Mesenchymal stem cell of adipose (primary cell): ENCODE data around the gene BLCAP.

DNA sequence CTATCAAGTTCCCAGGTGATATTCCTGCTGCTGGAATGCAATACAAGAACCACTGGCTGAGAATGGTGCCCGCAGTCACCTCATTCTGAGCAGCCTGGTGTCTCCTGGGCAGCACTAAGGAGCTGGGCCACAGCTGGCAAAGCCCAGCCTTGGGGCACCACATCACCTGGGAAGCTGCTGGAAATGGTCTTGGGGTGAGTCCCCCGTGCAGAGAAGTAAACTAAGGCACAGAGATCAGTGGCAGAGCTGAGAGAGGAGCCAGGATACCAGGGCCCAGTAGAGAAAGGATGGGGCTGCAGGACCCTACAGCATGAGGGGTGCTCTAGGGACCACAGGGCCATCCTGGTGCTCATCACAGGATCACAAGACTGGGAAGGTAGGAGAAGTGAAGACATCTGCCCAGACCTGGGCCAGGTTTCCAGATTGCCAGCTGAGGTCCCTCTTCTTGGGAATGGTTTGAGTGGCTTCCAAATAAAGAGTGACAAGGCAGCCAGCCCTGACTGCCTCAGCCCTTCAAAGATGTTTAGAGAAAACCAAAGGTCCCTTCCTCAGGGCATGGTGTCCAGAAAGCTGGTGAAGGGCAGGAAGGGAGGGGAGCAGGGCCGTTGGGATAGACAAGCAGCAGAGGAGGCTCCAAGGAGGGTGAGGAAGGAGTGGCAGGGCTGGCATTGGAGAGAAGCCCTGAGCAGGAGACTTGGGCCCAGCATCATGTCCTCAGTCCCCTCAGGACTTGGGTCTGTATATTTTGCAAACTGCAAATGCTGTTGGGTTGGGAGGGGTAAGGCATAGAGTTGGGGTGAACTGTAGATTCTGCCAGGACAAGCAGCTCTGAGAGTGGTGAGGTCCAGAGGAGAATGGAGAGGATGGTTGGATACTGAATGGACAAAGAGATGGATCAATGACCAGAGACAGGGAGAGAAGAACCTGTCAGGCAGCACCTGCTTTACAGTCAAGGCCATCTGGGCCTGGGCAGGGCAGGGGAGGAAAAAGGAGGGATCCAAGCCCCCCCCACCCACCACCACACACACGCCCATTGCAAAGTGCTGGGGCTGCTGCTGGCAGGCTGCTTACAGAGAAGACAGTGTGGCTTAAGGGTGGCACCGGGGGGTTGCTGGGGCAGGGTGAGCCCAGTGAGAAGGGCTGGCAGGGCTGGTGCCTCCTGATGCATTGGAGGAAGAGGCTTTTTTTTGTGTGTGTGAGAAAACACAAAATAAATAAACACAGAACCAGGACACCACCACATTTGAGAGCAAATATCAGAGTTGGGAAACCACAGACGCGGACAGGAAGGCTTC is 5.3 kb upstream of the DSN1 start:
- CAGE, long polyA plus RNA = no peak

DNA sequence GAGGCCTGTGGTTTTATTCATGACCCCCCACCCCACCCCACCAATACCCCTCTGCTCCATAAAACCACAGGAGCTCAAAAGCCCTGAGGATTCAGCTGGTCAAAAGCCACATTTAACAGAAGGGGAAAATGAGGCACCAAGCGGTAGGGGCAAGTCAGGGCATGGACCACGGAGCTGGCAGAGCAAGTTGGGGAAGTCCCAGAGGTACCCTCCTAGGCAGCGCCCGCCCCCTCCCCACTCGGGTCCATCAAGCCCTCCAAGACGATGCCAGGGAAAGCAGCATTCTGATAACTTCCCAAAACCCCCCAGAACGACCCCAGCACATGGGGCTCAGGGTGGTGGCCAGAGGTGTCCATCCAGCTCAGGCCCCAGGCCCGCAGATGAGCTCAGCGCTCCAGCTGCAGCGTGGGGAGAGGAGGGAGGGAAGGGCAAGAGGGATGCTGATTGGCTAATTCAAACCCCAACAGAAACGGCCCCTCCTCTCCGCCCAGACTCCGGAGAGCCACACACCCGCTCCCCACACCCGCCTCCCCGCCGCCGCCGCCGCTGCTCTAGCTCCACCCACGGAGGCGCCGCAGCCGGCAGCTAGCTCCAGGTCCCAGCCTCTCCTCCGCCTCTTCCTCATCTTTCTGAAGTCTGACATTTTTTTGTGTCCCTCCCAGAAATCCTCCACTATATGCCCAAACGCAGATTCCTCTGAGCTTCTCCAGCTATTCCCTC is 27.9 kb downstream of the SOGA1 start:
- CAGE, long polyA plus RNA = no peak

DNA sequence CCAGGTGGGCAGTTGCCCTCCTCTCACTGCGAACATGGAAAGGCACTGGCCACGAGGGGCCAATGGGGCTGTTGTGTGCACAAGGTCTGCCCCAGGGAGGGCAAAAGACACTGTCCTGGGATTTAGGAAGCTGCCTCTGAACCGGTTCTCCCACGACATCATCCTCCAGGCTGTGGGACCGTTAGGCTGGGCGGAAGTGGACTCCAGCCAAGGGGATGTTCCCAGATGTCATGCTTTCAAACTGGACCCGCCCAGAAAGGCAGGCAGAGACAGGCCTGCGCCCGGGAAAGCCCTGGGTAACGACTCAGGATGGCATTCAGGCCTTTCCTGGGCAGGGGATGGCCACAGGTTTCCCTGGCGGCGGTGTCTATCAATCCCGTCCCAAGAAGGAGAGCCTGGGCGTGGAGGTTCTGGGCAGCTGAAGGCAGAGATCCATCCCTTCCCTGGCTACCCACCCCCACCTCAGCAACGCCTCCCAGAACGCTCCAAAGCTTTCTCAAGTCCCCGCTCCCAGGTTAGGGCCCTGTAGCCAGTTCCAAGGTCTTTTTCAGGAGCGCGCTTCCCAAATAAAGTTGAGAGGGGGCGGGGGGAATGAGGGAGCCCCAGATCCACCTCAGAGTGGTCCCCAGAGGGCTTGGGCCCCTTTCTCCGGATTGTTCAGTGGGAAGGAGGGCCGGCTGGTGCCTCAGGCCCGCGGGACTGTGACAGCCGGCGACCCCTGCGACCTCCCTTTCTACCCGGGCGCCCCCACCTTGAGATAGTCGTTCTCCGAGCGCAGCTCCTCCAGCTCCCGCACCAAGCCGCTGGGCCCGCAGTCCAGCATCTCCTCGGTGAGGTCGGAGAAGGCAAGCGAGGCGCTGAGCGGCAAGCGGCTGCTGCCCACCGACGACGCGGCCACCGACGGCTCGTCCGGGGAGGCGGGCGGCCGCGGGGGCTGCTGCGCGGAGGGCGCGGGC is 1.2 kb downstream of the SOGA1 start:
- CAGE, long polyA plus RNA = no peak

GRCh38 chr20:36944209-36944716 is 7.2 kb downstream of the SAMHD1 start:
- CAGE, long polyA plus RNA = no peak

DNA sequence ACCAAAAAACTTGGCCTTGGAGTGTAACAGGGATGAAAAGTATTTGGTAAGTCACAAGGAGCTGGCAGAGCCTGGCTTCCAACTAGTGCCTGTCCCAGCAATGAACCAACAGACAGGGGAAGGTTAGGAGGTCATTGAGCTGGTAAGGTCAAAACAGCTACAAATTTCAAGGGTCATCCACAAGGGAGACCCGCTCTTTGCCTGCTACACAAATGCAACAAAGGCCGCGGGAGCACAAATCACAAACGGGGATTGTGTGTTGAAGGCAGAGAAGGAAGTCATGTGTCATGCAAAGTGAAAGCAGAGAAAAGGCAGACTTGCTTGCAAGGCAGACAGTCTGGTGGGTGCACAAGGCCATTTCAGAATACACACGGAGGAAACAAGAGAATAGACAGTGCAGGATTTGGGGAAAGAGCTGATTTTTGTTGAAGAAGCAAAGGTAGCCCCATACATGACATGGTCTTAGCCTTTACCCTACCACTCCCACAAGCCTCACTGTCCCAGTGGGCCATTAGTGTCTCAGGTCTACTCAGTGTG is 18.0 kb upstream of the SAMHD1 start:
- CAGE, long polyA plus RNA = no peak

DNA sequence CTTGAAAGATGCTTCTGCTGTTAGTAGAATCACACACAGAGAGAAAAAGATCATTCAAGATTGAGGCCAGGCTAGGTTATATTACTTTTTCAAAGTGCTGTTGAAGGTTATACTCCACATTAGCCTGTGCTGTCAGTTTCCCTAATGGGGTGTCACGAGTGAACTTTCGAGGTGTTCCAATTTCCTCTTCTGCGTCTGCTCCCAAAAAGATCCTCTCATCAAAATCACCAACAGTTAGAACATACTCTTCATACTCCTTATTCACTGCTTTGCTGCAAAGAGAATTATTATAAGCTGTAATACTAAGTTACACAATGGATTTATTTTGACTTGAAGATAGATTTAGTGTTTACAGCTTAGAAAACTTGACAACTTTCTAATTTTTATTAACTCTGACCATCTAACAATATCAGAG is 33.8 kb downstream of the RBL1 start:
- CAGE, long polyA plus RNA = no peak

DNA sequence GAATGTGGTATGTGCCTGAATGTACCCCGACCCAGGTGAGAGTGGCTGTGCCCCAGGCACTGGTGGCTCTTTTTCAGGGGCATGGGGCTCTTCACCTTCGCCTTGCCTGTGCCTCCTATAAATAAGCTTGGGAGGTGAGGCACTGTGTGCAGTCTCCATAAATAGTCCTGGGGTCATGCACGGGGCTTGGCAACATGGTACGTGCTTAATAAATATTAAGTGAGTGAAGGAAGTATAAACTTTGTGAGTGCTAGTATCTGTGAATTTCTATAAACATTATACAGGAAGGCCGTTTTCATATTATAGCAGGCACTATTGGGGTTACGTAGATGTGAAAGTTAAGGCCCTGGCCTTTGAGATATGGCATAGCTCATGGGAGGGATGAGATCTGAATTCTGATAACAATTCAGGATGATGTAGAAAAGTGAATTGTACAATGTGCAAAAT is 32.9 kb downstream of the GHRH start:
- CAGE, long polyA plus RNA = no peak

GRCh38 chr20:37283783-37284213 is 5.7 kb upstream of the MANBAL start:
- CAGE, long polyA plus RNA = no peak

- CAGE, long polyA plus RNA = no peak
Observed at GRCh38 chr20:37315980-37316129, 26.4 kb downstream of the MANBAL start.

DNA sequence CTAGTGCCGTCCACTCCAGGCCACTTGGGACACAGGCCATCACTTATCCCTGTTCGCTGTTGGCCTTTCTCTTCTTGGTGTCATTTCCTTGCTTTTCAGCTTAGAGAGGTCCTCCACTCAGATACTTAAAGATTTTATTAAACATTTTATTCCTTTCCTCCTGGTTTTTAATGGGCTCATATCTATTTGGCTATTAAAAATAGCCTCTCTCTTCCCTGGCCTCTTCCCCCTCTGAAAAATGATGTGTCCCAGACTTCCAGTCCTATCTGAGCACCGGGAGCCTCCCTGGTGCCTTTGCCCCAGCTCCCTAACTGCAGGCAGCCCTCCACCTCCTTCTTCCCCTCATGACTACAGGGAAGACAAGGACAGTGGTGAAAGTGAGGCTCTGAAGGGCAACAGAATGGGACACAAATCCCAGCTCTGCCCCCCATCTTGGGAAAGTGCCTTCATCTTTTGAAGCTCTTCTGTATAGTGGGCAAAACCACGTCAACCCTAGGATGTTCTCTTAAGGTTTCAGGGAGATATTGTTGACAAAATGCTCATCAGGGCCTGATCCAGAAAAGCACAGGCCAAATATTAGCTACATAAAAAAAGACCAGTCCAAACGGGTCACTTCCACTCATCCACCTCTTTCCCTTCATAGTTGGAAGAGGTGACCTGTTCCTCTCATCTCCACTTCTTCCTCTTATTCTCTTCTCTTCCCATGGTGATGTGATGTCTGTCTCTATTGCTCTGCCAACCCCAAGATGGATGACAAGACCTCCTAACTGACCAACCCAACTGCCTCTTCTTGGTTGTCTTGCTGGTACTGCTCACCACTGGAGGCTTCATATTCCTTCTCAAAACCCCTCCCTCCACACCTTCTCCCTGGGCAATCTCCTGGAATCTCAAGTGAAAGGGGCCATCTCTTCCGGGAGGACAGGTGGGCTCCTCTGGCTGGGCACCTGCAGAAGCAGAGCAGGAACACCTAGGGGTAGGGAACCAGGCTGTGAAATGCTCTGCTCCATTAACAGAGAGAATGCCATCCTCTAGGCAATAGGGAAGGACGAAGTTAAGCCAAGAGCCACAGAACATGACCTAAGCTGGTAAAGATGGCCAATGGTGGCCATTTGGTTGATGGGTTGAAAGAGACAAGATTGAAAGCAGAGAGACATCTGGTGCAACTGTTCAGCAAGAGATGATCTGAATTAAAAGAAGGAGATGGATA is 10.2 kb upstream of the NNAT start:
- CAGE, long polyA plus RNA = no peak

GRCh38 chr20:37514339-37515054 is 6.6 kb upstream of the NNAT start:
- CAGE, long polyA plus RNA = no peak

GRCh38 chr20:37527413-37528003 is at the start of gene BLCAP:
BLCAP (minus strand) TSS chr20:37527876.
- CAGE, long polyA plus RNA = no peak

DNA sequence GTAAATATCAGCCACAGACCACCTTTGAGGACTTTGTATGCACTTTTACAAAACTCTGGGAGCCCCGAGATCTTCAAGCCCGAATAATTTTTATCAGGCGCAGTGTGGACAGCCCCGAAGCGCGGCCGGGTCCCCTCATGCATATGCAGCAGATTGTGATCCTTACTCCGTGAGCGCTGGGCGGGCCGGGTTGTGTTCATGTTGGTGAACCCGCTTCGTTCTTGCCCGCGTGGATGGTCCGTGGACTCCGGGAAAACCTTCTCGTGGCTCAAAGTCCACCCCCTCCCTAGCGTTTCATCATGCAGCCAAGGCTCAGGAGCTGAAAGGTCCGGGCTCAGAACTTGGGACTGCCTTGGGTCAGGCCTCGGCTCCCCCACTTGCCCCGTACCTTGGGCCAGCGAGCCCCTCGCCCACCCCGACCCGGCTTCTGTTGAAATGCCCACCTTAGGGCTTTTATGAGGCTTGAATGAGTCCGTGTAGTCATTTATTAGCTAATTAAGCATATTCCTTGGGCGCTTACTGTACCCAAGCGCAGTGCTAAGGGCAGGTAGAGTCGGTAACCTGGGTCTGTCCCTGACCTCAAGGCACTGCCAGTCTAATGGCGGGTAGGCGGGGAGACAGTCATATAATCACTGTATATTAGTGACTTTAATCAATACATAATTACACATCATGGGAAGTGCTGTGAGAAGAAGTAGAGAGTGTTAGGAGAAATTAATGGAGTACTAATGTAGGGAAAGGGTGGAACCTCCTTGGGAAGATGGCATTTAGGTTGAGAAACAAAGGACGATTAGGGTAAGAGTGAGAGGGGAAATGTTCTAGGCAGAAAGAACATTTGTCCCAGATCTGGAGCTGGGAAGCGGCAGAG is 562 bp upstream of the BLCAP start:
- CAGE, long polyA plus RNA = no peak

DNA sequence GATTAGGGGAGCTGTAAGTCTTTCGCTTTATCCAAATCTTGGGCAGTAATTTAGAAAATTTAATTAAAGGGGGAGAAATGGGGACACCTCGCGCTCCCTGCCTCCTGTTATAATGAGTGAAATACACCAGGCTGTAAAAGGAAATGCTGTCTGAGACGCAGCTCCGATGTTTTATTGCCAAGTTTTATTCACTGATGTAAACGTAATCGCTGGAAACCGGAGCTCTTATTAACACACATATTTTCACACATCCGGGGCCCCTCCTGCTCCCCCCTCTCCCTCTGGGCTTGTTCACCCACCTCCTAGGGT is 4.9 kb upstream of the VSTM2L start:
- CAGE, long polyA plus RNA = no peak

DNA sequence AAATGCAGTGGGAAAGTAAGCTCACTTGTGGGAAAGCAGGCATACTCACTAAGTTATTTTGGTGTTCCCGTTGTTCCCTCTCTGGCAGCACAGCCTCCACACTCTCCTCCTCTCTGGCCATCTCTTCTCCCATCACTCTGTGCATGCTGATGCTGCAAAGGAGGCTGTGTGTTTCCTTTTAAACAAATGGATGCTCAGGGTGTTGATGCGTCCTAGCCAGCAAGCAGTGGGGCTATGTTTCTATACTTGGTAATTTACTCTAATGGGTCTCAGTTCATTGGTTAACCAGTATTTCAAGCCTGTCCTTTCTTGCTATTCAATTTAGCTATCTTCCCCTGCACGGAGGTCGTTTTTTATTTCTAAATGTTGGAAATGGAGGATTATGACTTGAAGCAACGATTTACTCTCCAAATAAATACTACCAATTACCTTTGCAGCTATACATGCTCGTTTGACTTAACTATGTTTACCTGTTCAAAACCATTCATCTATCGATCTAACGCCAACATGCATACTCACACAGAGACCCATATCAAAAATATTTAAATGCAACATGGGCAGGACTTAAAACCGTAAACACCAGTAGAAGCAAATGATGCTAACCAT is 44.4 kb downstream of the TTI1 start:
- CAGE, long polyA plus RNA = no peak

GRCh38 chr20:37992712-37993175 is 40.5 kb downstream of the TTI1 start:
- CAGE, long polyA plus RNA = no peak

- CAGE, long polyA plus RNA = no peak
Observed at GRCh38 chr20:38065543-38066500, 32.3 kb downstream of the RPRD1B start.

GRCh38 chr20:38069848-38070678 is 36.5 kb downstream of the RPRD1B start:
- CAGE, long polyA plus RNA = no peak

DNA sequence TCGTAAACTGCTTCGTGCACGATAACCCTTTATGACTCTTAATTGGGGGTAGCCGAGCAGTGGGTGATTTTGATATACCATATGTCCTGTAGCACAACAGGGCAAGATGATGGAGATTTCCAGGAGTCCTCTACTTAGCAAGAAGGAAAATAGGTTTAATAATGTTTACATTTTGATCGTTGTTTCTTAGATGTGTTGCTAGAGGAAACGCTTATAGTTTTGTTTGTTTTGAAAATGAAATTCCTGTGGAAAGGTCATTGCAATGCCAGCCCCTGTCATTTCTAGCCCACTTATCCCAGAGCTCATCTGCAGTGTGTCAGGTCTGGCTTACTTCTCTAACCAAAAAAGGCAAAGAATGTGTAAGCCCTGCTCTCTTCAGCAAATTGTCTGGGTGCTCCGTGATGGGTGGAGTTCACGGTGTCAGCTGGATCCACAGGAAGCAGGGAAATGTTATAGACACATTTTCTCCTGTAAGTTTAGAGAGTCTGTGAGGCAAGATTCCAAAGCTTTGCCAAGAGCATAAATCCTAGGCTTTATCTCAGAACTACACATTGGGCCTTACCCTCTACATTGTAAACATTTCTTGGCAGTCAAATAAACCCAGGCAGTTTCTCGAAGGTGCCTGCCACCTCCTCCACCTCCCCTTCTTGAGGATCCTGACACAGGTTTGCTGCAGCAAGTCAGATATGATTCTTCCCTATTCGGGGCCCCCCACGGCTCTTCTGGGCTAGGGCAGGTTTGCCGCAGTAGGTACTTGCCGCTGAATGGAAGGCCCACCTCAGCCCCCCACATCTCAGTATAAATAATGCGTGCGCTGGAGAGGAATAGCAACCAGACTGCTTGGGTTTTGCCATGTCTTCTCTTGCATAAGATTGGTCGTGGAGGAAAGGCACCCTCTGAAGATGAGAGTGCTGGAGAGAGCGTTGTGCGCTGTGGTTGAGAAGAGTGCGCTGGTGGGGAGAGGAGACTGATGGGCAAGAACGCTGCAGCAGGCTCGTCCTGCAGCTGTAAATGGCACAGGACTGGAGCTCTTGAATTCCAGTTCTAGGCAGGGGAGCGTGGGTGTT is 51.1 kb downstream of the RPRD1B start:
- CAGE, long polyA plus RNA = no peak

DNA sequence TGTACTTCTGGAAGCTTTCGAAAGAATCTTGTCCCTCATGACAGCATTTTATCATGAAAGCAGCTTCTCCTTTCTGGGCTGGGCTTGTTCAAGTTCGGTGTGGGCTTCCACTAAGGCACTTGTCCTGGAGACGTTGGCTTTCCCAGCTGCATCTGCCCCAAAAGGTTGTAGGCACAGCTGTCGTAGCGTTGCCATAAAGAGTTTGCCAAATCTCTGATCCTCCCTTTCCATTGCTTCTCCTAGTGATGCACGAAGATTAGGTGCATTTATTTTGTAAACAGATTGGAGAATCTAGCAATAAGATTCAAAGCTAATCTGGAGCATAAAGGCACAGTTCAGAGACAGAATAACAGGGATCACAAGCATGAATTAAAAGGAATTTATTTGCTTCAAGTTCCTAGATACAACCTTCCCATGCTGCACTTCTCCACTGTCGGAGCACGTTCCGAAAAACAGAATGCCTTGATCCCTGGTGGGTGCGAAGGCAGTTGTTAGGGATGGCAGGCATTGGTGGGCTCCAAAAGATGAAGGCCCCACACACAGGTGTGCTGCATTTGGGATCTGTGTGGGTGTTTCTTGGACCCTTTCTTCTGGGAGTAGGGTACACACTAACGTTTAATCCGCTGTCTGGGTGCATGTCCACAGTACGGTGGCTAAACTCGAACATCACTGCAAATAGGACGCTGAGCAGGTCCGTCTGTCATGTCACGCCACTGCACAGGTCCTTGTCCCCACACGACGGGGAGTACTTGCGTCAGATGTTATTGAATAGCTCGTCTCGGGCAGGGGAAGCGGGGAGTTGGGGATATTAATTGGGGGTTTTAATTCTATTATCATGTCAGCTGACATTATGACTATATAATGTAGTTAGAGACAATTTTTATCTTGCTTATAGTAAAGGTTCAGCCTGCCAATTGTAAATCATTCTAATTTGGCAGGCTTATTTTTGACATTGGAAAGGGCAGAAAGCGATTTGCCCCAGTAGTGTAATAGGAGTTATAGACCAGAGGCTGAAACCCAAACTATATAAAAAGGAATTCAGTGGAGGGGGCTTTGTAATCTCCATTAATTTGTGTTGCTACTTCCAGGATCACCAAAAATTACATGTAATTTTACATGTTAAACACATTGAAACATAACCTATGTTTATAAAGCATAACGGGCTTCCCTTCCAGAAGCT is 57.0 kb downstream of the RPRD1B start:
- CAGE, long polyA plus RNA = no peak